H4 (cell line): ENCODE measurements around the gene HIVEP2.

DNA sequence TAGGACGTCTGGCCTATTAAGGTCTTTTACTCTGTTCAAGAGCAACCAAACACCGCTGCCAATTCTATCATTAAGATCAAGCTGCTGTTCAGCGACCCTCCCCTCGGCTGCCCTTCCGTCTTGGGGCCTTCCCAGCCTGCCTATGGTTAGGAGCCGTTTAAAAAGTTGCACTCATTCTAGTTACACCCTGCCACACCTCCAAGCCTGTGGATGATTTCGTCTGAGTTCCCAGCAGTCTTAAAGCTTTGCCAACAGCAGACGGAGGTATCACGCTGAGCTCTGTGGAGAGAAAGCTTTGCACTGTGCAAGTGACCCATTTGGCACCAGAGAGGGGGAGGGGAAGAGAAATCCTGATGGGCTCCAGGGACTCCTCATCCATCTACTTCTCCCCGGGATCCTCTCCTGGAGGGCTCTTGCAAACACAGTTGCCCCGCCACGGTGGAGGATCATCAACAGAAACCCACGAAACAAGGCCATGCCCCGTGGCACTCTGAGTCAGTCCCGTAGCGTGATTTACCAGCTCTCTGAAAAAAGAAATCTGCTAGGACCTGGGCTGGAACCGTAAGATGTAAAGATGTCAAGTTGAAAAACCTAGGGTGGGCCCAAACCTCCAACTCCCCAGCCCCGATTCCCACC, 98.8 kb upstream of the CITED2 start:
- RAMPAGE, long total RNA, result no peak

- RAMPAGE, long total RNA, result no peak
Observed at GRCh38 chr6:139833516-139834150, 459.2 kb upstream of the CITED2 start.

GRCh38 chr6:139882073-139882645, 507.7 kb upstream of the CITED2 start:
- RAMPAGE, long total RNA, result no peak

DNA sequence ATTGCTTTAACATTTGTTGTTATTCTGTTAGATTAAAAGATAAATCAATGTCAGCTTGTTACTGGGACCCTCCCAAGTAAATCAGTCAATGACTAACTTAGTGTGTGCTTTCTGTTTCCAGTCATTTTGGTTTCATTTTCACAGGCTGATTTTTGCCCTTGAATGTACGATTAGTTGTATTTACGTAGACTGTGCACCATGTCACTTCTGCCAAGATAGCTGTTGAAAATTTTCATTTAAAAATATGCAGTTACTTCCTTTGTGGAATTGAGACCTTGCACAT, 944.7 kb upstream of the CITED2 start:
- RAMPAGE, long total RNA, result no peak

- RAMPAGE, long total RNA, result no peak
Observed at GRCh38 chr6:140572275-140572666, 1197.8 kb upstream of the CITED2 start.

- RAMPAGE, long total RNA, result no peak
Observed at GRCh38 chr6:140609917-140610269, 1235.4 kb upstream of the CITED2 start.

GRCh38 chr6:140883775-140884306, 1248.9 kb upstream of the GJE1 start:
- RAMPAGE, long total RNA, result no peak

DNA sequence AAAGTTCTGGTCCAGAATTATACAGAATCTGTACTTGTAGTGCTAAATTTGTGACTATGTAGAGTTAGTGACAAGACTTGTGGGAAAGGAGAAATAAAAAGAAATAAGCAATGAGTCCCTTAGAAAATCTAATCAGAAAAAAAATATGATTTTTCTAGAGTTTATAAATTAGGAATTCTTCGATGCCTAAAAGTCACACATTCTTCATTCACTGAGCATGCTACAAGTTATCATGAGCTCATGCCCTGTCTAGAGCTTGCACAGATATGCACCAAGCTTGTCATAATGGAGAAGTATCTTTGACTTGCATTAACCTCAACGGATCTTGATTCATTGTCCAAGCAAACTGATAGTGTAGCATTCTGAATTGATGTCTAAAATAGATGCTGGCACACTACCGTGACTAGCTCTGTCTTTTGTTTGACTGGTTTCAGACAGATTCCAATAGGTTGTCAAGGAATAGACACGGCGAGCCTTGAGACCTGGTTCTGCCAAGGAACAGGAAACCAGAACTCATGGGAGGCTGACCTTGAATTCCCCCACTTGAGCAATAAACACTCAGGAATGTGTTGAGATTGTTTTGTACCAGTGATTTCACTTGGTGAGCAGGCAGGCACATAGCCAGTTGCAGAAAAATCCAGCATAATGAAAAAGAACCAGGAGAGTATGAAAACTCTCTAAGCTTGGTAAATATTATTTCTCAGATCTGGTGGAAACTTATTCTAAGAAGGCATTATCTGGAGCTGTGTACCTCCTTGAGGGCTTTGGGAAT, 1153.1 kb upstream of the GJE1 start:
- RAMPAGE, long total RNA, result no peak

GRCh38 chr6:141552437-141553056, 580.2 kb upstream of the GJE1 start:
- RAMPAGE, long total RNA, result no peak

- RAMPAGE, long total RNA, result no peak
Observed at GRCh38 chr6:141814856-141815180, 317.9 kb upstream of the GJE1 start.

GRCh38 chr6:142259213-142259979, 42.4 kb upstream of the ADGRG6 start:
- RAMPAGE, long total RNA, result no peak

- RAMPAGE, long total RNA, result no peak
Observed at GRCh38 chr6:142335291-142335933, 33.6 kb downstream of the ADGRG6 start.

DNA sequence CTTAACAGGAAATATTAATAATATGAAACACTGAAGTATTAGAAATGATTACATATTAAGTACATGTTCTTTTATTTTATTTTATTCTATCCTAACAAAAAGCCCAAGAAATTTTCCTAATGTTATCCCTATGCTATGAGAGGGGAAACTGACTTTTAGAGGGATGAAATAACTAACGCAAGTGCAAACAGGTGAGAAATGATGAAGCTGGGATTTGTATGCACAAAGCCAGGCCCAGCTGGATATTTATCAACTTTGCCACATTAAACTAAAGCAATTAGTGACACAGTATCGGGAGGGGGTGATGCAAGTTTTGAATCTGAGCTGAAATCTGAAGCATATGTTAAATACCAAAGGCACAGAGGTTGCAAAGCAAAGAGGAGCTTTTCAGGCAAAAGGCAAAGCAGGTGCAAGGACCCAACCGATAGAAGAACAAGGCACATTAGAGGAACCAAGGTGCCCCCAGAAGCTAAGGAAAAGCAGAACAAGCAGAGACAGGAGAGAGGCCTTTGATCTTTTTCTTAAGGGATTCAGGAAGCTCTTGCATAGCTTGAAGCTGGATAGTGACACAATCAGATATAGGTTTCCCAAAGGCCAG, 207.6 kb downstream of the HIVEP2 start:
- RAMPAGE, long total RNA, result no peak

DNA sequence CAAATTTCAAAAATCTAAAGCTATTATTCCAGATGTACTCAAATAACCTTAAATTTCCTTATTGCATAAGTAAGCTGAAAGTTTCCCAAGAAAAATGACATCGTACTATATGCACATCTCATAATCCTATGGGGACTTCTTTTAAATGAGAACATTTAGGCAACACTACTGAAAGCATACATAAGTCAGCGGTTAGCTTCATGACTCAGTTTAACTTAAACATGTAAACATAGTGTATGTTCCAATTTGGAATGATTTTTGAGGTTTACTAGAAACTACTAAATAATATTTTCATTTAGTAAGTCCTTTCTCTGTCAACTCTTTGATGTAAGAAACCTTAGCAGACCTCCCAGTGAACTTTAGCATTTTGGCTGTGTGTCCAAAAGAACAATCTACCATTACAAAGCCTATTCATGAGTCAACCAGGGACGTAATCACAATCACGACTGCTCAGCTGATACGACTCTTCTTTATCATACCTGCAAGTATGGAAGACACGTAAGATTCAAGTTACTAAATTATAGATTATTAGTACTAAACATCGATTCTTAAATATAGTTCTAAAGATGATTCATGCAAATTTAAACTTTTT, 19.3 kb downstream of the HIVEP2 start:
- RAMPAGE, long total RNA, result no peak

DNA sequence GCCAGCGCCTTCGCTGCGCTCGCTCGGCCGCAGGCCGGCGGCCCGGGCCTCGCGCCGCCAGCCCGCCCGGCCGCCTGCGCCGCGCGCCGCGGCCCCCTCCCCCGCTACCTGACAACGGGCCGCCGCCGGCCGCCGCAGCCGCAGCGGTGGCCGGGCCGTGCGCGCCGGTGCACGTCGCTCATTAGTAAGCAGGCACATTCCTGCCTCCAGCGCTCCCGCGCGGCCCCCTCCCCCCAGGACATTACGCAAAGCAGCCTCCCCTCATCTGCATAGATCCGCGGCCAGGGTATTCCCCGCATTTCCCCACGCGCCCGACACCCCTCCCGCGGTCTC, at the start of gene HIVEP2:
Gene HIVEP2 (minus strand): TSS at position 186 of the 333 bp plus-strand sequence.
- RAMPAGE, long total RNA, result no peak

GRCh38 chr6:142945324-142946245, 609 bp upstream of the HIVEP2 start:
- RAMPAGE, long total RNA, result no peak

DNA sequence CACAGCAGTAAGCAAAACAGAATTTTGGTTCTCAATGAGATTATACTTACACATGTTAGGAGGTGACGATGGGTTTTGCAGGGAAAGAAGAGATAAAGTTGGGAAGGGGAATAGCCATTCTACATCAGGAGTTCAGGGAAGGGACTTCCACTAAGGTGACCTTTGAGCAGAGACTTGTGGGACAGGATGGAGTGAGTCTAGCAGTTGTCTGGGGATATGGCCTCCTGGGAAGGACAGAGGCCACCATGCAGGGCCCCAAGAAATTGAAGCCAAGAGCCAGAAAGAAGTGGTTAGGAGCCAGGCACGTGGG, 66.6 kb downstream of the PHACTR2 start:
- RAMPAGE, long total RNA, result no peak

- RAMPAGE, long total RNA, result no peak
Observed at GRCh38 chr6:143883101-143883545, 18.8 kb downstream of the ZC2HC1B start.

DNA sequence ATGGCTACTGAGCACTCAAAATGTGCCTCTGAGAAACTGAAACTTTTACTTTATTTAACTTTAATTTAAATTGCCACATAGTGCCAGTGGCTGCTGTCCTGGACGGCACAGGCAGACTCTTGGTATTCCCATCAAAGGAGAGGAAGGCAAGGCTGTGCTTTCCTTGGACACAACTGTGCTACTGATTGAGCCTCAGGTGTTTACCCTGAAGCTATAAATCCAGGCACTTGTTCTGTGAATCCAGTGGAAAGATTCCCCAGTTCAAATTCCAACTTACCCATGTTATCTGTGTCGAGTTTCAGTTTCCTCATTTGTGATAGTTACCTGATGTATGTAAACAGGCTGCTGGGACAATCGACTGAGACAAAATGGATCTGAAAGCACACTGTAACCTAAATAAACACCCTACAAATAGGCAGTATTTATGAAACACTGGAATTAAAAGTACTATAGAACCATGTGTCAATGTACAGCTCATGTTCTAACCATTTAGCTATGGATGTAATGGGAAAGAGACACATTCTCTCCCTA, 57.2 kb downstream of the PLAGL1 start:
- RAMPAGE, long total RNA, result no peak

DNA sequence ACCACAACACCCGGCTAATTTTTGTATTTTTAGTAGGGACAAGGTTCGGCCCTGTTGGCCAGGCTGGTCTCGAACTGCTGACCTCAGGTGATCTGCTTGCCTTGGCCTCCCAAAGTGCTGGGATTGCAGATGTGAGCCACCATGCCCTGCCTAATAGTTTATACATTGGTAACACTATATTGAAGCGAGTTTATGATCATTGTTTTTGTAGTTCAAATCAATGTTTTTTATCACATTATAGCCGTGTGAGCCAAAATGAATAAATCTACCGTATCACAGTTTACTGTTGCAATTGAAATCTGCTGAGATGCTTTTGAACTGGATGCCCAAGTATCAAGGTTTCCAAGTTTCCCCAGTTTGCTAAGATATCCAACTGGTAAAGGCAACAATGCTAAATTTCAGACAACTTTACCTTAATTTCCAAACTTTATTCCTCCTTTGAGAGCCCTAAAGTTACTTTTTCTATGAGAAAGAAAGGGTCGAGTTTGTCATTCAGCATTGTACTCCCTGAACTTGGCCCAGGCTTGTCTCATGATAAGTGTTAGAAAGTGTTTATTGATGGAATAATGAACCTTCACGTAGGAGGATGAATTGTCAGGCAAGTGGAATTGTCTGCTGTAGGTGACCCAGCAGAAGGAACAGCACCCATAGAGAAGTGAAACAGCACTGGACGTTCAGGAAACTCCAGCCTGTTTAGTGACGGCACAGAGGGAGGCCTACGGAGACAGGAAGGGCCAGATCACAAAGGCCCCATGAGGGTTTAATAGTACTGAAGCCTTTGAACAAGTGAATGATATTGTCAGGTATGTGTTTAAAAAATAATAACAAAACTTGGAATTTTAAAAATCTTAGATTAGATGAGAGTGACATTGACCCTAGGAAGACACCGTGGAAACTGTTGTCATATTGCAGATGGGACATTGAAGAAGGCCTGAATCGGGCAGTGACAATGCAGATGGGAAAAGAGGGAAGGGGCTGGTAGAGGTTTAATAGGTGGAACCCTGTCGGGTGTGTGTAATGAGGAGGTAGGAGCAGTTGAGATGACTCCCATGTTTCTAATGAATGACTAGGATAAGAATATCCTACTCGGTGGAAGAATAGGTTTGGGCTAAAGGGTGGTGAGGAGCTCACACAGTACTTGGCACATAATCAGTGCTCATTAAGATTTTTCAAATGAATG, 2.9 kb downstream of the STX11 start:
- RAMPAGE, long total RNA, result no peak